ENCODE measurements around a stretch of chr12.

DNA sequence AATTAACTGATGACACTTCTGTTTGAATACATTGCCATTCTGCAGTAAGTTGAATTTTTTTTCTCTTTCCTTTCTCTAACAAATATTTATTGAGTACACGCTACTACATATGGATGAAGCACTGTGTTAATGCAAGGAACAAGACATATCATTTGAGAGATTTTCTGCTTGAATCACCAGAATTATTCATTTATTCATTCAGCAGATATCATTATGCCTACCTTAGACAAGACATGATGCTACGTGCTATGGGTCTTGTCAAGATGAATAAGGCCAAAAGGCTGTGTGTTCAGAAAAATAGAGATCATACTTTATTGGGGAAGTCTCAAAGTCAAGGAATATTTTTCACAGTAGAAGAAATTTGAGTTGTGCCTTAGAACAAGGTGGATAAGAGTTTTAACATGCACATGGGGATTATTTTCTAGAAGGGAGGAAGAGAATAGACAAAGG, 86.9 kb downstream of the SRGAP1 start:
- PRO-cap: no peak

GRCh38 chr12:64025473-64026105, 181.1 kb downstream of the SRGAP1 start:
- PRO-cap: no peak

GRCh38 chr12:64221497-64222121, 487 bp downstream of the KICS2 start:
- PRO-cap: unidirectional peak, plus-strand start at chr12:64221878

DNA sequence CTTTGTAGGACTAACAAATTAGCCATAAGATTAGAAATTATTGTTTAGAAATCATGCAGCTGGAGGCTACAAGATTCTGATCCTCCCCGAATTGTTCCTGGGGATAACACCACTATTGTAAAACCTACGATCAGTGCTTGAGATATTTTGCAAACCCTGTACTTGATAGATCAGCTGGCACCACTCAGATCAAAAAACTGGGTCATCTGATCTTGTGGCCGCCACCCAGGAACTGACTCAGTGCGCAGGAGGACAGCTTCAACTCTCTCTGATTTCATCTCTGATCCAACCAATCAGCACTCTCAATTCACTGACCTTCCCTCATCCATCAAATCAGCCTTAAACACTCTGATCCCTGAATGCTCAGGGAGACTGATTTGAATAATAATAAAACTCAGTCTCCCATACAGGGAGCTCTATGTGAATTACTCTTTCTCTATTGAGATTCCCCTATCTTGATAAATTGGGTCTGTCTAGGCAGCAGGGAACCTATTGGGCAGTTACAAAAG, 4.2 kb upstream of the XPOT start:
- PRO-cap: no peak

DNA sequence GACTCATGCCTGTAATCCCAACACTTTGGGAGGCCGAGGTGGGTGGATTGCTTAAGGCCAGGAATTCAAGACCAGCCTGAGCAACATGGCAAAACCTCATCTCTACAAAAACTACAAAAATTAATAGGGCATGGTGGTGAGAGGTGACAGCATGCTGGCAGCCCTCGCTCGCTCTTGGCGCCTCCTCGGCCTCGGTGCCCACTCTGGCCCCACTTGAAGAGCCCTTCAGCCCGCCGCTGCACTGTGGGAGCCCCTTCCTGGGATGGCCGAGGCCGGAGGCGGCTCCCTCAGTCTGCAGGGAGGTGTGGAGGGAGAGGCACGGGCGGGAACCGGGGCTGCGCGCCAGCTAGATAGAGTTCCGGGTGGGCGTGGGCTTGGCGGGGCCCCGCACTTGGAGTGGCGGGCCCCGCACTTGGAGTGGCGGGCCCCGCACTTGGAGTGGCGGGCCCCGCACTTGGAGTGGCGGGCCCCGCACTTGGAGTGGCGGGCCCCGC, 67.6 kb upstream of the RASSF3 start:
- PRO-cap: no peak

DNA sequence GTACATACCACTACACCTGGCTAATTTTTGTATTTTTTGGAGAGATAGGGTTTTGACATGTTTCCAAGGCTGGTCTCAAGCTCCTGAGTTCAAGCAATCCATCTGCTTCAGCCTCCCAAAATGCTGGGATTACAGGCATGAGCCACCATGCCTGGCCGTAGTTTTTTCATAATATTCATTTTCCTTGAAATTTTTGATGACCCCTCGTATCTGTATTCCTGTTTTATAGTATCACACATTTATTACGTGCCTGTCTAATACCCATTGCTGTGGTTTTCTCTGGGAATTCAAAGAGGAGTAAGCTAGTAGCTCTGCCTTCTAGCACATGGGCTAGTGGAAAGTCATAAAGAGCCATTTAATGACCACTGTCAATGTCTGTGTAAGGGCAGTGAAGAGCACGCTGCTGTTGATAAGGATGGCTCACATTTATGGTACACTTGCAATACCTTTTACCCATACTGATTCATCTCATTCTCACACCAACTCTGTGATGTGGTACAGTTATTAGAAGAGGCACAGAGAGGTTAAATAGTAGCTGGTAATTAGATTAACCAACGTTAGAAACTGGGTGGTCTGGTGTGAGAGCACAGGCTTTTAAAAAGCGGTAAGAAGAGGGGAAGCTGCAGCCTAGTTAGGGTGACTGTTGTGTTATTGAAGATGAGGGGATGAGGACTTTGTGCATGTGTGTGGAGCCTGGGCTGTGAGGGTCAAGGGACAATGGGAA, 25.0 kb downstream of the RASSF3 start:
- PRO-cap: no peak

GRCh38 chr12:64669221-64670010, 59.1 kb downstream of the RASSF3 start:
- PRO-cap: no peak

DNA sequence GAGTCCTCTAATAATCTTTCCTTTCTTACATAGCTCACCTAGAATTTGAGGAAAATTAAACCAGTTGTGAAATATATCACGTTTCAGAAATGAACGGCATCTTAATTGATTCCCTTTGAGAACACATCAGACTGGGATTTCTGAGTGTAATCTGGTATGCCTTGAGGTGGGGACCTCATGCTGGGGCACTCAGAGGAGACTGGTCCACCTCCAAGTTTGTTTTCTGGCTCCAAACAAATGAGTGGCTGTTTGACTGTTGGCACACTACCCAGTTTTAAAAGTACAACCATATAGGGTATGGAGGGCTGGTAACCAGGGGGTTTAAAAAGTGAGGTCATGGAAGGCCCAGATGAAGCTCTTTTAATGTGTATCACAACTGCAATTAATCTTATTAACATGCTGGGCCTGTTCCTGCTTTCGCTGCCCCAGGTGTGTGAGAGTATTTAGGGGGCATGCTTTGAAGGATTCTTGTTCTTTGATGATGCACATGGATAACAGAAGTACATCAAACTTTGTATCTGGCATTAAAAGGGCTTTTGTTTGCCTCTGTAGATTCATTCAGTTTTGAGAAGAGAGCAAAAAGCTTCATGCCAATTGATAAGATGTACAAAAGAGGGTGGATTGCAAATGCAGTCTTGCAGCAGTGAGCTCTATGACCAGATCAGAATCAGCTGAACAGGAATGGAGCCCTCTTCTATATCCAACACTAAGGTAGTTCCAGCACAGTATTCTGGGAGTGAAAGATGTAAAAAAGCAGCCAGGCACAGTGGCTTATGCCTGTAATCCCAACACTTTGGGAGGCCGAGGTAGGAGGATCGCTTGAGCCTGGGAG, 63.6 kb downstream of the RASSF3 start:
- PRO-cap: no peak

GRCh38 chr12:65283850-65284637, 5.6 kb downstream of the MSRB3 start:
- PRO-cap: no peak

- PRO-cap: no peak
These were observed 220.8 kb upstream of the HMGA2 start for GRCh38 chr12:65603350-65604053.

GRCh38 chr12:65644254-65644459, 180.1 kb upstream of the HMGA2 start:
- PRO-cap: no peak

- PRO-cap: no peak
These were observed 95.4 kb upstream of the HMGA2 start for GRCh38 chr12:65728841-65729308.

- PRO-cap: no peak
These were observed 1.7 kb downstream of the HMGA2 start for GRCh38 chr12:65825862-65826536.

GRCh38 chr12:66128717-66129247, 1.8 kb downstream of the LLPH start:
- PRO-cap: no peak

DNA sequence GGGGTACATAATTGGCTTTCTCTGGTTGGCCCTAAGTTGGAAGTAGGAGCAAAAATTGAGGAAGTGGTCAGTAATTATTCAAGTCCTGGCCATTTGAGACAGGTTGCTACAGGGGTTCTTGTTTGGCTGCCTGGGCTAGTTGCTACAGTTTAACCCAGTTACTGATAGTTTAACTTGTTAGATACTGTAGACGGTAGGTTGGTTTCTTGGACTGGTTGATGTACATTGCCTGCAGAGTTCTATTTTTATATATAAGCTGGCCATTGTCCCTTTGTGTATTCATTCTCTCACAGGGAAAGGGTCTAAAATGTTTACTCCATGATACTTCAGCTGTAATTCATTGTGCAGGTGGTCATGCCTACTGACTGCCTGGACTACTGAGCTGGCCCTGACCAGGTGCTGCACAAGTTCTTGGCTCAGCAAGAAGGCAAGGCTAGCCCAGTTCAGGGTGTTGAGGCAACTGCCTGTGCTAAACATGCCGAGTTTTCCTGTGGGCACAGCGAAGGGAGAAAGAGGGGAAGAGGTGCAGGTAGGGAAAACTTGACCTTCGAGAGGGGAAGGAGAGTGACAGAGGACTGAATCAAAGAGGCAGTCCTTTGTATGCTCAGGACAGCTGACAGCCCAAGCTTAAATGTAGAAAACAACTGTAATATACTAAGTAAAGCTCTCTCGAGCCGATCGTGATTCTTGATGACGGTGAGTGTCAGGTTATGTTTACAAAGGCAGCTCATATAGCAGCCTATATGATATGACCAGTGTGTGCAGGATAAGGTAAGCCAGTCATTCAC, 2.4 kb downstream of the IRAK3 start:
- PRO-cap: no peak

- PRO-cap: no peak
These were observed 165.6 kb downstream of the HELB start for GRCh38 chr12:66467875-66468282.

DNA sequence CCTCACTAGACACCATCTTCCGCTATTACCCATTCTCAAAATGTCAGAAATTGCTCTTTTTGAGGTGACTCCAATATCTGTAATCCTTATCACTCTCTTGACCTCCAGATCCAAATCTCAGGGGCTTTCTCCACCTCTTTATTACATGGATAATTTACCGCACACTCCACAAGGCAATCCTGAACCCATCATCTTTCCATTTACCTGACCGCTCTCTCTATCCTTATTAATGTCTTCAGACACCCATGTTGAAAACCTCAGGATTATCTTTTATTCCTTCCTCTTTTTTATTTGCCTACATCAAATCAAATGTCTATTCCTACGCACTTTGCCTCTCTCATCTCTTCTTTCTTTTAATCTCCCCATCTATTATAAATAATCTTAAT, 237.7 kb upstream of the CAND1 start:
- PRO-cap: no peak

DNA sequence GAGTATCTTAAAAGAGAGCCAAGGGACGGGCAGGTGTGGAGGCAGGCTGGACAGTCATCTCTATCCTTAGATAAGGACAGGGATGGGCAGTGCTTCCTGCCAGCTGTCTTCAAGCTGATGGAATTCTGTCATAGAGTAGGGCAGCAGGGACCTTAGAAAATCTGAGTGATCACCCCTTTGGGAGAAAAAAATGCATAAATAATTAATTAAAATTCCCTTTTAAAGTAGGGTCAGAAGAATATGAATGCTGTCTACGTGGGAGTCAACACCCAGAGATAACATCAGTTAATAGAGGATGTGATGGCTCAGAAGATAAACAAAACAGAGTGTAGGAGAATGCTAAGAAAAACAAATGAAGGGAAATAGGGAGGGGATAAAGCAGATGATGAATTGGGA, 57.3 kb downstream of the DYRK2 start:
- PRO-cap: no peak

DNA sequence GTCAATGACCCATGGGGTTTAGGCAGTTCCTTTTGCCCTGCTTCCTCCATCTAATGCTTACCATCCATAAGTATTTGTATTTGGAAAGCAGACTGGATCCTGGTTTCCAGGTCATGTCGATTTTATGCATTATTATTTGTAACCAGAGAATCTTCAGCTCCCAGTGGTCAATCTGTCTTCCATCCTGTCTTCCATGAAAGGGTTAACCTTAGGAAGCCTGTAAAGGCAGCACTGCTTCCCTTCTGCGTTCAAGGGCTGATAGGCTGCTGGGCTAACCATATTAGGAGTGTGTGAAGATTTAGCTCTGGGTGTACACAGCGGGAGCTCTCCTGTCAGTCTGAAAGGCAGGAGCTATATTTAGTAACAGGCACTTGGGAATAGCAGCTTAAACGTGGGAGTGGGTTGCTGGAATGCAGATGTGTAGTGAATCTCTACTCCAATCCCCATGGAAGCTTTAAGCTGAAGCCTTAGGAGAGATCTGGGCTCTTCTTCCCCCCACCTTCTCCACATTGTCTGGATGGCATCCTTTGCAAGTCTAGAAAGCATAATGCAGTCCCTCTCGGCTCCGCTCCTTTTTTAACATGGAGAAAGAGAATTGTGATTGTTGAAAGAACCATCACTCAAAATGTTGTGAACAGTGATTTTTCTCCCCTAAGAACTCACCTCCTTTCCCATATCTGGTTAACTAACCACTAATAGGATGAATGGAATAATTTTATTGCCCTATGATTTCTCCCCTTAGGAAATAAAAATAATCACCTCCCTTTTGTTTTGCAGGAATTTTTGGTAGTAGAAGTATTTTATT, 124.3 kb downstream of the DYRK2 start:
- PRO-cap: no peak

GRCh38 chr12:68032074-68032539, 127.4 kb downstream of the IFNG start:
- PRO-cap: no peak

Measured in mesenteric fat pad (tissue), 1 donor.